WTC11 (cell line): ENCODE results near the gene PAPOLB.

- PRO-cap, result no peak
Observed at GRCh38 chr7:2666406-2666922, 21.5 kb upstream of the AMZ1 start.

DNA sequence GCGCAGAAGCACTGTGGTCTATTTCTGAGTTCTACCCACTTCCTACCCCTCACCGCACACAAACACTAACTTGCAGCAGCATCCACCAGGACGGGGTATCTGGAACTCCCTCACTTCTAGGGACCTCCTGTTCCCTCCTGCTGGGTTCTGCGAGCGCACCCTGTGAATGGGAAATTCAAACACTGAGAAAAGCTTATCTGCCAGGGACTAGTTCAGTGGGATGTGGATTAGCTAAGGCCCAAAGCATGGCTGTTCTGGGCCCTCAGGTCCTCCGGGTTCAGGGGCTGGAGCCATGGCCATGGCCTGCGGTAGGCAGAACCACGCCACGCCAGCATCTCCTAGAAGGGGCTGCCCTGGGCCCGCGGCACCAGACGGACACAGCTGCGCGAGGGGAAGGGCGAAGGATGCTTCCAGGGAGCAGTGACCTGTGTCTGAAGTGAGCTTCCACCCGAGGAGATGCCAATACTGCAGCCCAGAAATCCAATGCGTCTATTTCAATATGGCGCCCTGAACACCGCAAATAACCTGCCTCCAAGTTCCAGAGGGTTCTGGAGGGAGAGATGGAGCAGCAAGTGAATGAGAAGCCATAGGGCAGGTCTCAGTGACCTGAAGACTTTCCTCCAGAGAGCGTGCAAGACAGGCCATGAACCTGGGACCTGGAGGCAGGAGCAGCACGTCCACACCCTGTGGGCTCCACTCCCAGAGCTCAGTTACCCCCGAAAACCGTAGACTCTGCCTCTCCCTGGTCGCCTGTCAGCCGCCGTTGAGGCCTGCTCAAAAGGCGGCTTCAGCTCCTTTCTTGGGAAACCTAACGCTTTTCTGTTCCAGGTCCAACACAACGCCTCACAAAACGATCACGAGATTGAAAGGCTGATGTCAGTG lies 37.2 kb downstream of the AMZ1 start:
- PRO-cap, result no peak

GRCh38 chr7:2734662-2735773 lies 47.0 kb downstream of the AMZ1 start:
- PRO-cap, result no peak

DNA sequence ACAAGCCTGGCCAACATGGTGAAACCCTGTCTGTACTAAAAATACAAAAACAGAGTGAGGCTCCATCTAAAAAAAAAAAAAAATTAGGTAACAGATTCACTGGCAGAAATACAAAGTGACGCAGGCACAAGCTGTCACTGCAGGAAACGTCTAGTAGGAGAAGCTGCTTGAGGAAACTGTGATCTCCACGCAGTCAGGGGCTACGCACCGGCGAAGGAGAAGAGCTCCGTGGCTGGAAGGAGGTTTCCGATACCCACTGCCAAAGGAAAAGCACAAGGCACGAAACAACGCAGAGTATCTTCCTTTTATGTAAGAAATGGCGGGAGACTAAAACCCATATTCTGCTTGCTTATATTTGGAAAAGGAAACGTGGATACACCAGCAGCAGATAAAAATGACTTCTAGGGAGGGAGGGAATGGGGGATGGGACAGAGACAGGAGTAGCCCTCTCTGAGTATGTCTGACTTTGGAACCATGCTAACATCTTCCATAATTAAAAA lies 50.3 kb downstream of the AMZ1 start:
- PRO-cap, result no peak

- PRO-cap, result no peak
Observed at GRCh38 chr7:2760364-2761197, 72.6 kb downstream of the AMZ1 start.

DNA sequence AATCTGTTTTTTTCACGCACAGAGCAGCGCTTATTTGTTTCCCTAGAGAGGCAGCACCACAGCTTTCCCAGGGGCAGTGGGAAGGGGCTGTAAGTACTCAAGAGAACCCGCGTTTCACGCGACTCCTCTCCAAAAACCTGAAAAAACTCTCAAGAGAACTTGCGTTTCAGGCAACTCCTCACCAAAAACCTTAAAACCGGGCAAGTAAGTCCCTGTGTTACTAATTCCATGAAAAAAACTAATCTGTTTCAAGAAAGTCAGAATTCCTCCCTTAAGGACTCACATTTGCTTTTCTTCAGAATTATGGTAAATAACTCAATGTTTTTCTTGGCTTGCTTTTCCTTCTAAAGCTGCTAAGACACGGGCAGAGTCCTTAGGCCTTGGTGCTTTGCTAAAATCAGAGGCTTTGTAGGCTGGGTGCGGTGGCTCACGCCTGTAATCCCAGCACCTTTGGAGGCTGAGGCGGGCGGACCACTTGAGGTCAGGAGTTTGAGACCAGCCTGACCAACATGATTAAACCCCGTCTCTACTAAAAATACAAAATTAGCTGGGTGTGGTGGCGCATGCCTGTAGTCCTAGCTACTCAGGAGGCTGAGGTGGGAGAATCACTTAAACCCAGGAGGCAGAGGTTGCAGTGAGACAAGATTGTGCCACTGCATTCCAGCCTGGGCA lies 32.0 kb downstream of the GNA12 start:
- PRO-cap, result no peak

DNA sequence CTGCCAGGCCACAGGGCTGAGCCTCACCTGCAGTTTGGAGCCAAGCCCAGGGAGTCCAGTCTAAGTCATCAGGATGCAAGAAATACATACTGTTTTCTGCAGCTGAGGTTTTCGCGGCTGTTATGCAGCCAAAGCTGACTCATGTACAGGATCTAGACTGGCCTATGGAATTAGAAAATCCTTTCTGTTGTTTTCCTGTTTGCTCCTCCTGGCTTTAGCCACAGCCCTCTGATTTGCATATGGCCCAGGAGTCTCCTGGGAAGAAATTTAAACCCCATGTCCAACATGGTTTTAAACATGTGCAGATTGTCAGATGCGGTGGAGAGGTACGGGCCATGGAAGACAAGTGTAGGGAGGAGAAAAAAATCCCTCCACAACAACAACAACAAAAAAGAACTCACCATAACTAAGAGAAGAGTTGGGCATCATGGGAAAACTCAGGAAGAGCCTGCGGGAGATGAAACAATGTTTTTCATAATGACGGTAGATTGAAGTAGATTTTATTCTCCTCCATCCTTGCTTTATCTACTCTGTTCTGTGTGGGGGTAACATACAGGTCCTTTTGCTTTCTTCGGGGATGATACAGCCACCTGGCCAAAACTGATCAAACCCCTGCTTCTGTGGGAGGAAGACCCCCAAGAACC lies 29.7 kb upstream of the GNA12 start:
- PRO-cap, result bidirectional peak, plus-strand start at position 460 of the sequence, minus-strand start at position 186 of the sequence

- PRO-cap, result no peak
Observed at GRCh38 chr7:3028022-3028779, 15.5 kb downstream of the CARD11 start.

GRCh38 chr7:3104201-3104486 lies 60.5 kb upstream of the CARD11 start:
- PRO-cap, result no peak

- PRO-cap, result no peak
Observed at GRCh38 chr7:3120685-3121029, 77.0 kb upstream of the CARD11 start.

GRCh38 chr7:3232129-3232755 lies 68.8 kb upstream of the SDK1 start:
- PRO-cap, result no peak

DNA sequence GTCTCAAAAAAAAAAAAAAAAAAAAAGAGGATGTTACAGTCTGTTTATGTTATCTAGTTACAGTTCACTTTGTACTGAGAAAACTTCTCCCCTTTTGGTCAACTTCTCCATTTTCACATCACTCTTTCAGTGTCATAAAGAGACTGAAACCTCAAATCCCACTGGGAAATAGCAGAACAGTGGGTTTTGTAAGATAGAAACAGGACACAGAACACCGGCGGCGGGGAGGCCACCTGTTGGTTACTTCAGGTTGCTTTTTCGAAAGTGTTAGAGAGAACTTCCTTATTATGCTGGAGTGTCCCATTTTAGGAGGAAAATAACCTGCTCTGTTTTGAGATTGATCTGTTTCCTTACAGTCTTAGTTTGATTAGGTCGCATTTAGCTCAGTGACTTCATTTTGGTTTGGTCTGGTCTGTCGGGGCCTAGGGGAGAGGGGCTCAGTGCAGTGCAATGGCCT lies 296.2 kb downstream of the SDK1 start:
- PRO-cap, result no peak

DNA sequence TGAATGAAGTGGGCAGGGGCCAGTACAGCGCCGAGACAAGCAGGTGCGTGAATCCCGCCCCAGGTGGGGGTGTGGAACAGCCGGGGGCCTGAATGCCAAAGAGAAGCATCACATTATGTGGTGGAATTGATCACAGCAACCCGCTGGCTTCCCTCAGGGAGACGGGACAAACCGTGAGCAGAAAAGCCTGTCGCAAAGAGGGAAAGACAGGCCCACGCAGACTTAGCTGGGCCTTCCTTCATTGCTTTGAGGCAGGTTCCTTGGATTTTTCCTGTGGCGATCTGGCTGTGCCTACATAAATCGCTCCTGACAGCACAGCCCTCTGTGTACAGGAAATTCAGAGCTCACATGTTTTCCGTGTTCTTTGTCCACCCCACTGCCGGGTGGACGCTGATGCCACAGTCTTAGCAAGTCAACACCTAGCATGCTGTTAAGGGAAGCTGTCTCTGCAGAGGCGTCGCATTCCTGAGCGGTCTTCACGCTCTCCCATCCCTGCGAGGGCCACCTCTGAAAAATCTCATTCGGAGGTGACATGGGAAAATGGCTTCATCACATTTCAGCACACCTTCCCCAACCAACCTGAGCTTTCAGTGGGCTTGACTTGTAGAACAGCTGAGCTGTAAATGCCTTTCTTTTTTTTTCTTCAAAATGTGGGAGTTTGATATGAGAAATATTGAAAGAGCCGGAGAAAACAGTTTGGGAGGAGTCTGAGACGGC lies 670.9 kb upstream of the FOXK1 start:
- PRO-cap, result no peak

GRCh38 chr7:4533421-4534010 lies 148.6 kb upstream of the FOXK1 start:
- PRO-cap, result no peak

DNA sequence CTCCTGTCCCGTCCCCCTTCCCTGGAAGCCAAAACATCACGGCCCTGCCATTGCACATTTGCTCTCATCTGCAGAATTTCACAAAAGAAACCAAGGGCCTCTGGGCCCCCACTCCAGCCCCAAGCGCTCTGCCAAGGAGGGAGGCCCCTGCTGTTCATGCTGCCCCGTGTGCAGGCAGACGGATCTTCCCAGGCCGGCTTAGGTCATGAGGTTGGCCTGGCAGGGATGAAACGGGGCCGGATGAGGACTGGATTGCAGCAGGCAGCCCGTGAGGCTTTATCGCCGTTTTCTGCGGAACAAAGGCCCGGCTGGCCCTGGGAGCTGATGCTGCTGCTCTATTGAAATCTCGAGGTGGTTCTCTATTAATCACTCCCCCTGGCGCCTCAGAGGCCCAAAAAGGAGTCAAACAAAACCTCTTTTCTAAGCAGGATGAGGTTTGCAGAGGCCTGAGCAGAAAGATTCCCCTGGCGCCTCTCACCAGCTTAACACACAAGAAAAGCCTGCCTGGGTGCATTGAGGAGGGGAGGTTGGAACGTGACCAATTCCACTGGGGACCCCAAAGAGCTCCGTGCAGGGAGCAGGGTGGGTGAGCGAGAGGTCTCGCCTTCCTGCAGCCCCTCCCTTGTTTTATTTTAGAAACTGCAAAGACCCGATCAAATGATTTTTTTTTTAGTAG lies 31.4 kb upstream of the FOXK1 start:
- PRO-cap, result no peak

DNA sequence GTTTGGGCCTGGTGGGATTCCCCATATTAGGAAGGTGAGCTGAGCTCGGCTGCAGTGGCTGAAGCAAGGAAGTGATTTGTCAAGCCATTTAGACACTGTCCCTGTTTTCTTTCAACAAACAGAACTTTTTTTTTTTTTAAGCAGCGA lies 43.7 kb downstream of the FOXK1 start:
- PRO-cap, result no peak

DNA sequence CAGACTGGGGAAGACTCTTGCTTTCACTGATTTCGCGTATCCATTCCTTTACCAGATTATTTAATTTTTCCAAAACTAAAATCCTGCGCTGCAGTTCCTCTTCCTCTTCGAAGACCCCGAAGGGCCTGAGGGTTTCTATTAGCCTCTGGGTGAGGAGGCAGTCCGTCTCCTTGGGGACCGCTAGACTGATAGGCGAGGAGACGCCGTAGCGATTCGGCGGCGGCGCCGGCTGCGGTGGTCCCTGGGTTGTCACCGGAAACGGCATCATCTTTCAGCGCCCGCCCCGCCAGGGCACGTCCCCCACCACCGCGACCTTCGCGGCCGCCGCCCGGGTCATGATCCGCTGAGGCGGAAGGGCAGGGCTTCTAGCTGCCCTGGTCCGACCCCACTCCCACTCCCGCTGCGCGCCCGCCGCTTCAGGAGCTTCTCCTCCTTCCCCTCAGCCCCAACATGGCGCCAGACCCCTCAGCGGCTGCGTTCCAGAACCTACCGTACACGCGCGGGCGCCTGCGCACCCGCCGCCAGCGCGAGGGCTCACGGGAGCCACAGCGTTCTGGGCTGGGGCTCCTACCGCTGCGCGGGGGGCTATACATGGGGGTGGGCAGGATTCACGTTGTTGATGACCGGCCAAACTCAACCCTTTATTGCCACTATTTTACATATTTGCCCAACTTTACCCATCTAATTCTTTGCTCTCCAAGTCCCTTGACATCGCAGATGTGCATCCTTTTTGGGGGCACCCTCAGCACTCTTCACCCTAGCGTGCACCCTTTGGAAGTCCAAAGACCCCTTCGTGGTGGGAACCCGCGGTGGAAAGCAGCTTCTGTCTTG lies at the start of gene PAPOLB:
PAPOLB (minus strand) TSS at position 488 of the 831 bp plus-strand sequence.
- PRO-cap, result no peak

DNA sequence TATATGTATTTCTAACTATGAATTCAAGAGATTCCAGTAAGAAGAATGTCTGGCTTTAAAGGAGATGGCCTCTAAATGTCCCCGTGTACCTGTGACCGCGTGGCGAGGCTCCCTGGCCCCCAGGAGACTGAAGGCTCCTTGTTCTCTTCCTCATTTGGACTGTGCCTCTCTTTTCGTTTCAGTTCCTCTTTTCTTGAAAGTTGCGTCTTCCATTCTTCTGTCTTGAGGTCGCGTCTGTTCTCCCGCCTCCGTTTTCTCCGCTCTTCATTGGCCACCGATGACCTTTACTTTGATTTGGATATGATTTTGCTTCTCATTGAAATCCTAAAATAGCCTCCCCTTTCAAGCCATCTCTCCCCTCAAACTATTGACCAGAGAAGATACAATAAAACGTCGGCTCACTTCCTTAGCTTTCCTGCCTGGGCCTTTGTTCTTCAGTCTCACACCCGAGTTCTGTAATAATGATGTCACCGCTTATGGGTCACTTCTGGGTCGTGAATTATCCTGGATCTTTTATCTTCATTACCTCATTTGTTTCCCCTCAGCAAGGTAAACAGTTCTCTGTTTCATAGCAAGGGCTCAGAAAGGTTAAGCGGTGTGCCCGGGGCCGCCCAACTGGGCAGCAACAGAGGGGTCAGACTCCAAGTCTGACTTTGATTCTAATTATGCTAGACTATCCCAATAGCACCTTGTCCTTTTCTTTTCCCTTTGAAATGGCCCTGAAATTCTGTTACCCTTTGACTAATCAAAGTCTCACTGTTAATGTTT lies 28.8 kb downstream of the WIPI2 start:
- PRO-cap, result no peak

DNA sequence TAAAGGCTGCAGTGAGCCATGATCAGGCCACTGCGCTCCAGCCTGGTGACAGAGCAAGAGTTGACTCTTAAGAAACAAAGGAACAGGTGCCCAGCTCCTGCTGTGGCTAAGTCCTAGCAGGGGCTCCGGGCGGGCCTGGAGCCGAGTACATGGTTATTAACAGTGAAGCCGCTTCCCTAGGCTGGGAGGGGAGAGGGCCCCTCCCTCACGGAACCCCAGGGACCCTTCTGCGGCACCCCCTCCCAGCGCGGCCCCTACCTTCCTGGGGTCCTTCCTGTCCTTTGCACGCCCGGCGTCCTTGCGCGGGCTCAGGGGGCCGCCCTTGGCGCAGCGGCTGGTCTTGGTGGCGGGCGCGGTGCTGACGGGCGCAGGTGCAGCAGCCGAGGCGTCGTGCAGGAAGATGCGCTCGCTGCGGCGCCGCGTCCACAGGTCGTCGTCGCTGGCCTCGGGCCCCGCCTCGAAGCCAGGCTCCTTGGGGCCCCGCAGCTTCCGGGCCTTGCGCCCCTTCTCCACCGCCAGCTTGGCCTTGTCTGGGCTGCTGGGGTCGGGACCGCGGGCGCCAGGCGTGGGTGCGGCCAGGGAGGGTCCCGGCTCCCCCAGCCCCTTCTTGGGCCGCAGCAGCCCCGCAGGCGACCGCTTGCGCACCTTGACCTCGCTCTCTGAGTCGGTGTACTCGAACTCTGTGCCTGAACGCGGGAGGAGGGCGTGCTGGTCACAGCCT lies 49.8 kb downstream of the SLC29A4 start:
- PRO-cap, result no peak

GRCh38 chr7:5396416-5396873 lies 27.2 kb downstream of the TNRC18 start:
- PRO-cap, result no peak